Cardiac ventricle fibroblast (primary cell): Measurements from ENCODE around the gene DIP2A.

- RAMPAGE, long total RNA, result no peak
Observed at GRCh38 chr21:46000389-46001422, 19.1 kb downstream of the COL6A1 start.

GRCh38 chr21:46031690-46031889 lies 50.0 kb downstream of the COL6A1 start:
- RAMPAGE, long total RNA, result no peak

- RAMPAGE, long total RNA, result no peak
Observed at GRCh38 chr21:46033053-46034096, 51.8 kb downstream of the COL6A1 start.

DNA sequence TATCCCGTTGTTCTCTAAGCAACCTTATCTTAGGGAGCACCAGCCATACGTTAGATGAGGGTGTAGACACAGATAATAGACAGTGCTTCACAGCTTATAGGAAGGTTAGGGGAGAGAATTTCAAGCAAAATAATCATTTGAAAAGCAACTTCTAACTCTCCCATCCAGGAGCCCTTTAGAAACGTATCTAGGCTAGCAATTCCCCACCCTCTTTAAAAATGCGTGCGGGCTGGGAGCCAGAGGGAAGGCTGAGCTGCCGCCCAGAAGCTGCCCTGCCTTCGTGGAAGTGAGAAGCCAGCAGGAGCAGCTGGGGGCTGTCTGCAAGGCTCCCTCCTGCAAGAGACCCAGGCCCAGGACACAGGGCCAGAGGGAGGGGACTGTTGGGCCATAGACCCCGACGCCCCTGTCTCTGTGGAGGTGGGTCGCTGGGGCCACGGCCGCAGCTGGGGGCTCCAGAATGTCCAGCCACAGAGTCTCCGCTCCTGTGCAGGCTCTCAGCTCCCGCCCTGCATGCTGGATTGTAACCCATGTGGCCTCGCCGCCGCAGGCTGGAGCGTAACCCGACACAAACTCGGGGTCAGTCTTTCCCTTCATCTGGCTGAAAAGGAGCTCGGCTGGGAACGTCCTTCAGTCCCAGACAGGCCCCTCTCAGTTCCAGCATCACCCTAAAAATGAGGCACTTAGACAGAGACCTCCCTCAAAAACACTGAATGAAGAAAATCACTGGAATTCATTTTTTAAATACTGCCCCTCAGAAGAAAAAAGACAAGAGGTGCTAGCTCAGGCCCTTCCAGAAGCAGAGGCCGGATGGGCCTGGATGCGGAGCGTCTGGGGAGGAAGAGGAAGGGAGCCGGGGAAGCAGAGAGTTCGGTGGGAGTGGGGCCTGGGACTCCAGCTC lies 31.0 kb upstream of the COL6A2 start:
- RAMPAGE, long total RNA, result no peak

DNA sequence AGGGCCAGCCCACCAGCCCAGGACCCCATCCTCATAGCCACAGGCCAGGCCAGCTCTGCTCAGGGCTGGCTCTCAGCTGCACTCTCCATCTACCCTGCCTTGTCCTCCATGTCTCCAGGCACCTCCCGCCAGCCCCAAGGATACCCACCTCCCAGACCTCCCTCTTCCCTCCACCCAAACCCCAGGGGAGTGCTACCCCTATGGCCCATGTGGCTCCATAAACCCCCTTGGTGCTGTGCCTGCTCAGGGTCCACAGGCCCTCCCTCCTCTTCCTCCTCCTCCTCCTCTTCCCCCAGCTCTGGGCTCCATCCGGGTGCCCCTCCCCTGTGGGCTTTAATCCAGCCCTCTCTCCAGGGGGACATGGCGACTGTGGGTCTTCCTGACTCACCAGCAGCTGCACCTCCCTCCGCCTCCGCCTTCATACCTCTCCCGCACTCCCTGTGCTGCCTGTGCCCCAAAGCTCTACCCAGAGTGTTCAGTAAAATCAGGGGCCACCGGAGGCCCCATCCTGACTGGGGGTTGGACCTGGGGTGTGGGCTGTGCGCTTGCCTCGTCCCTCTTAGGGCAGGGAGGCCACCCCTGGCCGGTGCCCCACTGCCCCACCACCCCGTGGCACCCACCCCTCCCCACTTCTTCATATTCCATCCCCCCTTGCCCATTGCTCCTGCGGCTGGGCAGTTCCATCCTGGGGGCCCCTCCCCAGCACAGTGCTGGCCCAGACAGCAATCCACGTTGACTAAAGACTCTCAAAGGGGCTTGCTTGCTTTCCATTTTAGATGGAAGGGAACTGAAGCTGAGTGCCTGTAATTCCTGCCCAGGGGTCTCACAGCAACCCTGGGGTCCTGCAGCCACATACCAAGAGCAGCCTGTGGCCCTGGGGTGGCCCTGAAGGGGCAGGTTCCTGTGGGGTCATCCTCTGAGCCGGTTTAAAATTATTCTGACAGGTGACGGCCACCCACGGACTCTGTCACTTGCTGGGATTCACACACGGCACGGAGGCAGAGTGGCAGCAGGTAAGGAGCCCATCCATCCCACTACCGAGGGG lies 9.4 kb downstream of the YBEY start:
- RAMPAGE, long total RNA, result no peak

- RAMPAGE, long total RNA, result no peak
Observed at GRCh38 chr21:46322228-46323364, 1.1 kb downstream of the C21orf58 start.

DNA sequence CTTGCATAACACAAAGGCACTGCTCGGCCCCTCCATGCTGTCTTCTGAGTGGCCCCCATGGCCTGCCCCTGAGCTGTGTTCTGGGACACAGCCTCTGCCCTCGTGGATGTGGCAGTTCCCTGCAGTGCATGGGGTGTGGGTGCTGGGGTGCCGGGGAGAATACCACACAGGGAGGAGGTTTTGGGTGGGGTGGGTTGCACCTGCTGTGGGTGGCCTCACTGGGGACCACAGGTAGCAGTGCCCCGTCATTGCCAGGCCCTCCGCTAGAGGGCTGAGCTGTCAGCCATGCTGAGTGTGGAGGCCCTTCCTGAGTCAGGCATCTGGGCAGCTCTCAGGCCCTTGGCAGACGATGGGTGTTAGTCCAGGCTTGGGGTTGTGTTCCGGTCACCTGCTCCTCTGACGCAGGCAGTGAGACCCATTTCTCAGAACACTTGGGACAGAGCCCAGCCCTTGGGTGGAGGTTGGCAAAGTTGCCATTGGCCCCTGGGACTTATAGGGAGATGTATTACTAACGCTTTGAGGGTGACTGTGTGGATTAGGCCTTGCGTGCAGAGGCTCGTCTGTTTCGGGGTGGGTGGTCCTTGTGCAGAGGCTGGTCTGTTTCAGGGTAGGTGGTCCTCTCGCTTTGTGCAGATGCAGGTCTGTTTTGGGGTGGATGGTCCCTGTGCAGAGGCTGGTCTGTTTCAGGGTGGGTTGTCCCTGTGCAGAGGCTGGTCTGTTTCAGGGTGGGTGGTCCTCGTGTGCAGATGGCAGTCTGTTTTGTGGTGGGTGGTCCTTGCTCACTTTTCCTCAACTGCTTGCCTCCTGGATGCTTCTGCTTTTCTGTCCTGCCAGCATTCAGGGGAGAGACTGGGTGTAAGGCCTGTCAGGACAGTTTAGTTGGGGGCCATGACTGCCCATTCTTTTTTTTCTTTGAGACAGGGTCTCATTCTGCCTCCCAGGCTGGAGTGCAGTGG lies 24.0 kb downstream of the PCNT start:
- RAMPAGE, long total RNA, result no peak

DNA sequence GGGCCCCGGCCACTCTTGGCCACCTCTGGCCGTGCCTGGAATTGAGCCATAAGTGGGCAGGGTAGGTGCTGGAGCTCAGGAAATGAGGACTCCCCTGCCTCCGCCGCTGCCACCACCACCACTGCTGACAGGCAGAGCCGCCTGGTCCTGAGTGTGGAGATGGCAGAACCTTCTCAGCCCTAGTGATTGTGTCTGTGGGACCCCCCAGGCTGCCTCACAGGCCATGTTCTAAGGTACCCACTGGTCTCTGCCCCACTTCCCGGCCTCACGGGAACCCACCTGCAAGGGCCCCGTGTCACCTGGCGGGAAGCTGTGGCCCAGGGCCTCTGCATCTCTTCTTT lies 34.5 kb upstream of the DIP2A start:
- RAMPAGE, long total RNA, result no peak

GRCh38 chr21:46458768-46459259 lies at the start of gene DIP2A:
TSS of gene DIP2A (plus strand) at chr21:46458891.
- RAMPAGE, long total RNA, result no peak

DNA sequence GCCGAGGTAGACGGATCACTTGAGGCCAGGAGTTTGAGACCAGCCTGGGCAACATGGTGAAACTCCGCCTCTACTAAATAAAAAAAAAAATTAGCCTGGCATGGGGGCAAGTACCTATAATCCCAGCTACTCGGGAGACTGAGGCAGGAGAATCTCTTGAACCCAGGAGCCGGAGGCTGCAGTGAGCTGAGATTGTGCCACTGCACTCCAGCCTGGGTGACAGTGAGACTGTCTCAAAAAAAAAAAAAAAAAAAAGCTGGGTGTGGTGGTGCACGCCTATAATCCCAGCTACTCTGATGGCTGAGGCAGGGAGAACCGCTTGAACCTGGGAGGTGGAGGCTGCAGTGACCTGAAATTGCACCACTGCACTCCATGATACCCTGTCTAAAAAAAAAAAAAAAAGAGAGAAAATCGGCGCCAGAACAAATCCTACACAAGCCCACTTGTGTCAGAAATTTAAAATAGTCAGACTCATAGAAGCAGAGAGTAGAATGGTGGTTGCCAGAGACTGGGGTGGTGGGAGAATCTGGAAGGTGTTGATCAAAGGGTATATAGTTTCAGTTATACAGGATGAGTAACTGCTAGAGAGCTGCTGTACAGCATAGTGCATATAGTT lies 9.4 kb downstream of the DIP2A start:
- RAMPAGE, long total RNA, result no peak

DNA sequence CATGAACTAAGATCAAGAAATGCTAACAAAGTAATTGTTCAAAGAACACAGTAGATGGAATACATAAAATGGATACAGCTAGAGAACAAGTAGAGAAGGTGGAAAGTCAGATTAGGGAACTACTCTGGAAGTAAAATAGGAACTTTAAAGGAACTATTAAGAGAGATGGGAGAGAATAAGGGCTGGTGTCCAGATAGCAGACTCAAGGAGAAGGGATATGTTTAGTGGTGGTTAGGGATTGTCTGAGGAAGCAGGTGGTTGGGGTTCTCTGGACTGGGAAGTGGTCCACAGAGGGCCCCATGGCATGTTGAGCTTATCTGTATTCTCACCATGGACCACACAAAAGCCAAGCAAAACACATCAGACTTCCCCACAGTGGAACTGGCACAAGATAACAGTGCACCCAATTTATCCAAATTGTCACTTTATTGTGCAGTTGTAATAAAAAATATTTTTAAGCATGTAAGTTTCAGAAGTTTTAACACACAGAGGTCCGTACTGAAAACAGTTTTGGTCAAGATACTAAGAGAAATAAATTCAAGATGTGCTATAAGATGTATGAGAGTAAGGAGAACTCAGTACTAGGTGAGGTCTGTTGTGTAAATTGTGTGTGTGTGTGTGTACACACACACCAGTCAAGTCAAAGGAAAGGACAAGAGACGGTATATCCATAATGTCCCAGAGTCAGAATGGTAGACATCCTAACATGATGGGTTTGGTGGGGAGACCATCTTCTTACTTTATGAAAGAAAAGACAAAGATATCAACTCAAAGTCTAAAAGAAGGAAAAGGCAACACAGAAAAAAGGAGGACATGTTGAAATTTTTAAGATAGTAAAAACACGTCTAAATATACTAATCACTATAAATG lies 56.1 kb downstream of the S100B start:
- RAMPAGE, long total RNA, result no peak